ENCODE results near the genes MXD4 and TNIP2.

- PRO-cap: no peak
These were observed 113.5 kb upstream of the NKX1-1 start for GRCh38 chr4:1519784-1520149.

GRCh38 chr4:1520318-1520950, 114.2 kb upstream of the NKX1-1 start:
- PRO-cap: no peak

DNA sequence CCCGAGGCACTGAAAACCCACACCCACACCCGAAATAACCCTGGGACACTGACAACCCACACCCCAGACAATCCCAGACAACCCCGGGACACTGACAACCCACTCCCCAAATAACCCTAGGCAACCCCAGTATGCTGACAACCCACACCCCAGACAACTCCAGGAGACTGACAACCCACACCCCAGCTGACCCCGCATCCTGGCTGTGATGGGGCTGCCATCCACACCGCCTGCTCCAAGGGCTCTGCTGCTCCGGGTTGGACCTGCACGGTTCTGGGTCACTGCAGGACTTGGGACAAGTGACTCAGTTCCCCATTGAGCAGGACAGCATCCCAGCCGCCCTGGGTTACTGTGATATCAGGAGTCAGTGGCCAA, 136.4 kb downstream of the FAM53A start:
- PRO-cap: no peak

DNA sequence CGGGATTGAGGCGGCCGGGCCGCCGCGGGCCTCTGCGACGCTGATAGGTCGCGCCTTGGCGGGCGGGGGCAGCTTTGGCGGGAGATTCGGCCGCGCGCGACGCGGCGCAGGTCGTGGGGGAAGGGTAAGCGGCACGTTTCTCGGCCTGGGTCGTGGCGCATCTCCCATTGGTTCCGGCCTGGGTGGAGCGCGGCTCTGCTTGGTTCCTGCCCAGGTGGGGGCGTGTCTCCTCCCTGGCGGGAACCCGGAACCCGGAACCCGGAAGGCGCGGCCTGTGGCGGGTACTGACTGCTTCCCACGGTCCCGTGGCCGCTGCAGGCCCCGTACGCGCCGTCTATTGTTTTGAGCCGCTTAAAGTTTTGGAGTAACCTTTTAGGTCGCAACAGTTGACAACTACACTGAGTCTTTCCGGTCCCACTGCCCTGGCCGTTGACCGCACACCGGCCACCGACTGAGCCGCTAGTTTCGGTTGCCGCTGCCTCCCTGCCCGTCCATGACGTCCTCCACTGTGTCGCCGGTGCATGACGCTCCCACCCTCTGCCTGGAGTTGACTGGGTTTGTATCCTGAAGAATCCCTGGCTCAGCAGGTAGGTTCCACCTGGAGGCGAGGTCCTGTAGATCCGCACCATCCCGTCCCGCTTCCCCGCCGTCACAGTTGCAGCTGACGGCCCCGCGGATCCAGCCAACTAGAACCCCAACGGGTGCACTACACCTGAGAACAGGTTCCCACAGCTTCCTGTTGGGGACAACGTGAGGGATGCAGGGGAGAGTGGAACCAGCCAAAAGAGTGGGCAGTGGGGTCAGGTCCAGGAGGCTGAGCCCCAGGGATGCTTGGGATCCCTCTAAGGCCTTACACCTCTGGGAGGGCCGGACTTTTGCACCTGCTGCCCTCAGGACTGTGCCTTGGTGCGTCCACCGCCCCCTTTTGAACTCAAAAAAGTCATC, 732 bp upstream of the SLBP start:
- PRO-cap: bidirectional peak, plus-strand start at position 268 of the sequence, minus-strand start at position 142 of the sequence; bidirectional peak, plus-strand start at position 590 of the sequence, minus-strand start at position 510 of the sequence

GRCh38 chr4:1752006-1752287, 30.6 kb downstream of the TACC3 start:
- PRO-cap: no peak

GRCh38 chr4:1753589-1754197, 32.4 kb downstream of the TACC3 start:
- PRO-cap: no peak

DNA sequence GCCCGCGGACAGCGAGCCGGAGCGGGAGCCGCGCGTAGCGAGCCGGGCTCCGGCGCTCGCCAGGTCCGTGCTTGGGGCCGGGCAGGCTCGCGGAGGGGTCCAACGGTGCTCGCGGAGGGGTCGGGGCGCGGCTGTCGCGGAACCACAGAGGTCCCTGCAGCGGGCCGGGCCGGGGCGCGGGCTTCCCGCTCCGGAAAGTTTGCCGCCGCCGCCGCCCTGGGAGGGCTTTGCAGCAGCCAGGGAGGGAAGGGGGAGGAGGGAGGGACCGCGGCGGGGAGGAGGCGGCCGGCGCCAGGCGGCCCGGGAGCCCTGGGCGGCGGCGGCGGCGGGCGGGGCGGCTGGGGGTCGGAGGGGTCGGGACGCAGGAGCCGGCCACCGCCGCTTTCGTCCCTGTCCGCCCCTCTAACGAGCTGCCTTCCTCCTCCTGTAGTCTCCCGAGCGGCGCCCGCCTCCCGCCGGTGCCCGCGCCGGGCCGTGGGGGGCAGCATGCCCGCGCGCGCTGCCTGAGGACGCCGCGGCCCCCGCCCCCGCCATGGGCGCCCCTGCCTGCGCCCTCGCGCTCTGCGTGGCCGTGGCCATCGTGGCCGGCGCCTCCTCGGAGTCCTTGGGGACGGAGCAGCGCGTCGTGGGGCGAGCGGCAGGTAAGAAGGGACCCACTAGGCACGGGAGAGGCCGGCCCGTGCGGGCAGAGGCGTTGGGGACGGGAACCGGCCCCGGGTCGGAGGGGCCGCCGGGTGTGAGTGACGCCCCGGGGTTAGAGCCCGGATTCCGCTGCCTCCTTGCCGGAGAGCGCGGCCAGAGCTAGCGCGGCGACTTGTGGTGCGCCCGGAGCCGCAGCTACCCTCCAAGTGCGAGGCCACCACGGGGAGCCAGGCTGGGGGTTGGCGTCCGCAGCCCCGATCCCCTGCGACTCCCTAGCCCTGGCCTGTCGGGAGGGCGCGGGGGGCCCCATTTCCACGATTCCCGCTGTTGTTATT, 598 bp downstream of the FGFR3 start:
- PRO-cap: bidirectional peak, plus-strand start at position 381 of the sequence, minus-strand start at position 224 of the sequence

- PRO-cap: no peak
These were observed 3.1 kb downstream of the LETM1 start for GRCh38 chr4:1852679-1853474.

DNA sequence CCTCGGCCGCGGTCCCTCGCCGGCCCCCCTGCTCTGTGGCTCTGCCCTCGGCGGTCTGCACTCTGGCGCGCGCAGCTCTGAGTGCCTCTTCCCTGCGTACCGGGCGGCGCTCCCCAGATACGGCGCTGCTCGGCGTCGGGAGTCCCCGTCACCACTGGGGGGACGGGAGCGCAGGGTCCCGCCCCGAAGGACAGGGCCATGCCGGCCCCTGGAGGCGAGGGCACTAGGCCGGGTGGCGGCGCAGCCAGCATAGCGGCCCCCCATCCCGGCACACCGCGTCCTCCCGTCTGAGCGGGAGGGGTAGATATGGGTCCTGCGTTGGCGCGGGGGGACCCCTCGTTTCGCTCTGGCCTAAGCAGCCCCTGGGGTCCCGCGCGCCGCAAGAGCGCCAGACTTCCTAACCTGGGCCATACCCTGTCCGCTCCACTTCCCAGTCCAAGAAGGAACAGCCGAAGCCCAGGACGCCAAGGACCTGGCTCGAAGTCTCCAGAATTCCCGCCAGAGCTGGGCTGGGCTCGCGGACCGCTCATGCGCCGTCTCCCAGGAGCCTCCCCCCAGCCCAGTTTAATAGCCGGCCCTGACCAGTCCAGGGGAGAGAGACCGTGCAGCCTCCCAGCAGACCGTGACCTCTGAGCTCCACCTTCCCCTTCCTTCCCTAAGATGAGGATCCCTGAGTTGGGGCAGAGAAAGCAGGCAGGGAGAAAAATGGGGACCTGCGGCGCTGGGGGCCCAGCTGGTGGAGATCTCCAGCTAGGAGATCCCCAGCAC, 853 bp upstream of the LETM1 start:
- PRO-cap: bidirectional peak, plus-strand start at position 193 of the sequence, minus-strand start at position 83 of the sequence

GRCh38 chr4:1975153-1975618, 33.6 kb downstream of the NELFA start:
- PRO-cap: no peak

- PRO-cap: no peak
These were observed 17.1 kb downstream of the NELFA start for GRCh38 chr4:1991328-1992323.

DNA sequence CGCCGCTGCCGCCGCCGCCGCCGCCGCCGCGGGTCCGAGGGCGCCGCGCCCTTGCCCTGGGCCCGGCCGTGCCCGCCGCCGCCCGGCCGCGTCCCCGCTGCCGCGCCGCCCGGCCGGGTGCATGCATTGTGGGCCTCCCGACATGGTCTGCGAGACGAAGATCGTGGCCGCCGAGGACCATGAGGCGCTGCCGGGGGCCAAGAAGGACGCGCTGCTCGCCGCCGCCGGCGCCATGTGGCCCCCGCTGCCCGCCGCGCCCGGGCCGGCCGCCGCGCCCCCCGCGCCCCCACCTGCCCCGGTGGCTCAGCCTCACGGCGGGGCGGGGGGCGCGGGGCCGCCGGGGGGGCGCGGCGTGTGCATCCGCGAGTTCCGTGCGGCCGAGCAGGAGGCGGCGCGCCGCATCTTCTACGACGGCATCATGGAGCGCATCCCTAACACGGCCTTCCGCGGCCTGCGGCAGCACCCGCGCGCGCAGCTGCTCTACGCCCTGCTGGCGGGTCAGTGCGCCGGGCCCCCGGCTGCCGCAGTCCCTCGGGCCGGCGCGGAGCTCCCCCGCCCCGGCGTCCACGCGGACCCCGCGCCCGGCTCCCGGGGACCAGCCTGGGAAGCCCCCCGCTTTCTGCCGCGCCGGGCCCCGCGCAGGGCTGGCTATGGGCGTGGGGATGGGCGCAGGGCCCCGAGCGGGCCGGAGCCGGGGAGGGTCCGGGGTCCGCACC, 422 bp downstream of the NAT8L start:
- PRO-cap: bidirectional peak, plus-strand start at position 126 of the sequence, minus-strand start at position 151 of the sequence; unidirectional peak, minus-strand start at position 453 of the sequence

GRCh38 chr4:2249669-2250320, 7.9 kb upstream of the HAUS3 start:
- PRO-cap: no peak

- PRO-cap: unidirectional peak, minus-strand start at chr4:2262102; bidirectional peak, plus-strand start at chr4:2262558, minus-strand start at chr4:2262311
These were observed at the start of gene MXD4 for GRCh38 chr4:2261899-2263086. MXD4 (minus strand) TSS chr4:2262109.

DNA sequence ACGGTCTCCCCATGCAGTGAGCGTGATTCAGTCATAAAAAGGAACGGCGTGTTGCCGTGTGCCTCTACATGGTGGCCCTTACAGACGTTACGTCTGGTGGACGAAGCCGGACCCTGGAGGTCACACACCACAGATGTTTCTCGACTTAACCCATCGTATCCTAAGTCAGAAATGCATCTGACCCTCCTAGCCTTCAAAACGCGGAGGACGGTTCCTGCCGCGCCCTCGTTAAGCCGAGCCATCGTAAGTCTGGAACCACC, 40.8 kb upstream of the MXD4 start:
- PRO-cap: no peak

GRCh38 chr4:2387009-2387661, 31.3 kb downstream of the ZFYVE28 start:
- PRO-cap: no peak

- PRO-cap: no peak
These were observed 24.9 kb downstream of the ZFYVE28 start for GRCh38 chr4:2393432-2394051.

GRCh38 chr4:2432739-2433637, 14.5 kb upstream of the ZFYVE28 start:
- PRO-cap: no peak

GRCh38 chr4:2694716-2695179, 61.4 kb downstream of the TNIP2 start:
- PRO-cap: no peak

DNA sequence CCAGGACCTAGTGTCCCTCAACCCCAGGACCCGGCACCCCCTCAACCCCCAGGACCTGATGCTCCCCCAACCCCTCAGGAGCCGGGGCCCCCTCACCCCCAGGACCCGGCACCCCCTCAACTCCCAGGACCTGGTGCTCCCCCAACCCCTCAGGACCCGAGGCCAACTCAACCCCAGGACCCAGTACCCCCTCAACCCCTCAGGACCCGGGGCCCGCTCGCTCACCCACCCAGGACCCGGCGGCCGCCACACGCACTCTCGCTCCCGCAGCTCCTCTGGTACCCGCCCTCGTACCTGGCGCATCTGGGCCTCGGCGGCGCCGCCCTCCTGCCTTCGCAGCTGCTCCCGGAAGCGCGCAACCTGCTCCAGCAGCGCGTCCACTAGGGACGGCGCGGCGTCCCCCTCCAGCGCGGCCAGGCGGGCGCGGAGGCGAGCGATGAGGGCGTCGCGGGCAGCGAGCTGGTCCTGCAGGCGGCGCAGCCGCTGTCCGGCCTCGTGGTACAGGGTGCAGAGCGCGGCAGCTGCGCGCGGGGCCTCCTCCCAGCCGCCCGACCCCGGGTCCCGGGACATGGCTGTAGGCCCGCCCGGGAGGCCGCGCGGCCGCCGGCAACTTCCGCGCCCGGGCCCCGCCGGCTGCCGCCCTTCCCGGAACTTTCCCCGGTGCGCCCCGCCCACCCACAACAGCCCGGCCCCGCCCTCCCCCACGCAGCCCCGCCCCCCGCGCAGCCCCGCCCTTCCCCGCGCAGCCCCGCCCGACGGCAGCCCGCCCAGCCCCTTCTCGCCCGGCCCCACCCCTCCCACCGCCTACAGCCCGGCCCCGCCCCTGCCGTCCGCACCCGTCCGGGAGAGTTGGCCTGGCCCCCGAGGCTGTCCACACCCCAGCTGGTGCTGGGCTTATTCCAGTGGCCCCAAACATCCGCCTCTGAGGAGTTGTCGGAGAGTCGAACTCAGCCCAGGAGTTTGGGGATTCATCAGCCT, at the start of gene TNIP2:
TSS of gene TNIP2 (minus strand) at position 617 of the 978 bp plus-strand sequence.
- PRO-cap: bidirectional peak, plus-strand start at position 416 of the sequence, minus-strand start at position 277 of the sequence; bidirectional peak, plus-strand start at position 874 of the sequence, minus-strand start at position 617 of the sequence

Measured in progenitor cell of endocrine pancreas (in vitro differentiated cells).